Peripheral blood mononuclear cell (primary cell): ENCODE results near the genes TGFA and ANKRD53.

- PRO-cap, 8 experiments: no peak in any of the 8 experiments
Observed at GRCh38 chr2:69829975-69830360, 508 bp downstream of the GMCL1 start.

DNA sequence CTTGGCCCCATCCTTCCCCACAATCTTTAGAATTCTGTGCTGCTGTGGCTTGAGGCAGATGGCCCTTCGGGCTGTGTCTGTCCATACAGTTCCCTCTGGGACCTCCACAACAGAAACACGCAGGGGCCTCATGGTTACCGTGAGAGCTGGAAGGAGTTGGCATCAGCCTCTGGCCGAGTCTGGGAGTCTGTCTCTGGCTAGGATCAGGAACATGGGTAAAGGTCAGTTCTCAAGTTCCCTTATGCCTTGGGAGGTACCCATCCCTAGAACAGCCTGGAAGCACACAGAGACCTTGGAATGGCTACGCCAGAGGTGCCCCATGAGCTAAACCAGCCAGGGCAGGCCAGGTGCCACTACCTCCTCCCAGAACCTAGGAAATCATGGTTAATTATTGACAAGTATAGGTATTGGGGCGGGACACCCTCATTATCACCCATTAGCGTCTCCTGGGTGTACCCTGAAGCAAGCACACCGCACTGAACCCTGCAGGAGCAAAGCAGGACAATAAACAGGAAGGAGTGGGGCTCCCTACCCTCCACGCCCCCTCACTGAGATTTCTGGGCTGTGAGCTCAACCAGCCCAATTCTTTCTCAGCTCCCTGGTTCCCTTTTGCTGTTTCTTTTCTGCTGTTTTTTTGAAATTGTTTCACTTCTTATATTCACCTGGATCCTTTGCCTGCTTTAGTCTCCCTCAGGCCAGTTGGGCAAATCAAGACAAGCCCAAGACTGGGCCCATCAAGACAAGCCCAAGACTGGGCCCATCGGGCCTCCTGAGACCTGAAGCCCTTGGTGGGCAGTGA is 3.0 kb upstream of the ASPRV1 start:
- PRO-cap, 8 experiments: no peak in any of the 8 experiments

GRCh38 chr2:69997120-69998066 is 36.0 kb upstream of the ASPRV1 start:
- PRO-cap, 8 experiments: no peak in any of the 8 experiments

- PRO-cap, 8 experiments: no peak in any of the 8 experiments
Observed at GRCh38 chr2:70160855-70161447, 29.9 kb downstream of the C2orf42 start.

DNA sequence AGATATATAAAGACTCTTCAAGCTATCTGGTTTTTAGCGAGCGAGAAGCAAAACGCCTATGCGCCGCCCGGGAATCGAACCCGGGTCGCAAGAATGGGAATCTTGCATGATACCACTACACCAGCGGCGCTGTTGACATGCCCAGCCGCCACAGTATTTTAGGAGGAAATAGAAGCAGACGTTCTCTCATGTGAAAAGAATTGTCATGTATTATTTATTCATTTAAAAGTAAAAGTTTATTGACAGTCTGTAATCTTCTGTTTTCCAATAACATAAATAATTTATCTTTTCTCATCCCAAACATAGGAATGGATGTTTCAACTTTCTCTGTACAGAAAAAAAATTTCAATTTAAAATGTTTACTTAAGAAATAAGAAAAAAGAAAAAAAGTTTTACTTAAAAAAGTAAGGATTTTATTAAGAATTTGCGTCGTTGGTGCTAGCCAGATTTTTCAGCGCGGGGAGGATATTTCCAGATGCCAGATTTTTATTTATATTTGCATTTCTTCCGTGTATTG is 562 bp upstream of the TIA1 start:
- PRO-cap, 8 experiments: peak in 8 of 8 experiments; most common plus-strand start position 148 of the sequence (in 1); most common minus-strand start position 134 of the sequence (in 8)

DNA sequence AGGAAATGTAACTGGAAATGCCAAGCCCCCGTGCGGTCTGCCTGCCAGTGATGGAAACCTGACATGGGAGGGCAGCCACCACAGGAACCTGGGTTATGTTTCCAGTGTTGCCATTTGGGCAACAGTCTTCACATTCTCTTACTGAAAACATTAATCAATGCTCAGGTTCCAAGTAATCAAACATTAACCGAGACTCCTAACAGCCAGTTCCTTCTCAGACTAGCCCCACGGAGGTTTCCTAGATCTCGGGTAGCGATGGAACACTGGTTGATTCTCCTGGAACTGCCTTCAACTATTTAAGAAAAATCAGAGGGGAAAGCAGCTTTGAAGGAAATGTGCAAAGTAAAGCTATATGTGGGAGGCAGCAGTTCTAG is 2.4 kb downstream of the TGFA start:
- PRO-cap, 8 experiments: no peak in any of the 8 experiments

DNA sequence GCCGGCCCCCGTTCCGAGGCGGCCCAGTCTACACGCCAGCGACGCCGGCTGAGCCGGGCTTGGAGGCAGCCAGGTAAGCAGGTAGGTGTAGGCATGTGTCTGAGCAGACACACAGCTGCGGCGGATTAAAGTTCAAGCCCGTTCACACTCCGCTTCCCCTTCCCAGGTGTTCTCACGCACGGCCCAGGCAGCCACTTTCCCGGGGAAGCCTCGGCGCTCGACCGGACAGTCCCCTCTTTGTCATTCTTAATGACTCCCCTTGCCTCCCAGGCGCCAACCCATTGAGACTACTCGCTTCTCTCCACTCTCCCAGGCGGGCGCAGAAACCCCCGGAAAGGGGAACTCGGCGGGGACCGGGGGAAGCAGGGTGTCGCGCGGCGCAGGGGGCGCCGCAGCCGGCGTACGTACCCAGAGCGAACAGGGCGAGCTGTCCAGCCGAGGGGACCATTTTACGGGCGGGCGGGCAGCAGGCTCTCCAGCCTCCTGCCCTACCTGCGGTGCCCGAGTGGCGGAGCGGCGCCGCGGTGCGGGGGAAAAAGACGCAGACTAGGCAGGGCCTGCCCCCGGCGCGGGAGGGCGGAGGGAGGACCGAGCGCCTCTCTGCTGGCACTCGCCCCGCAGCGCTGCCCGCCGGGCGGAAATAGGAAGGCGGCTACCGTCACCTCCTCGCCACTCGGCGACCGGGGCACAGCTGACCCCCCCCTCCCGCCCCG is at the start of gene TGFA:
TSS of gene TGFA (minus strand) at position 507 of the 713 bp plus-strand sequence.
- PRO-cap, 8 experiments: peak in 7 of 8 experiments; most common plus-strand start position 411 of the sequence (in 2); most common minus-strand start position 507 of the sequence (in 6)

GRCh38 chr2:70851761-70852127 is 16.1 kb upstream of the CD207 start:
- PRO-cap, 8 experiments: no peak in any of the 8 experiments

DNA sequence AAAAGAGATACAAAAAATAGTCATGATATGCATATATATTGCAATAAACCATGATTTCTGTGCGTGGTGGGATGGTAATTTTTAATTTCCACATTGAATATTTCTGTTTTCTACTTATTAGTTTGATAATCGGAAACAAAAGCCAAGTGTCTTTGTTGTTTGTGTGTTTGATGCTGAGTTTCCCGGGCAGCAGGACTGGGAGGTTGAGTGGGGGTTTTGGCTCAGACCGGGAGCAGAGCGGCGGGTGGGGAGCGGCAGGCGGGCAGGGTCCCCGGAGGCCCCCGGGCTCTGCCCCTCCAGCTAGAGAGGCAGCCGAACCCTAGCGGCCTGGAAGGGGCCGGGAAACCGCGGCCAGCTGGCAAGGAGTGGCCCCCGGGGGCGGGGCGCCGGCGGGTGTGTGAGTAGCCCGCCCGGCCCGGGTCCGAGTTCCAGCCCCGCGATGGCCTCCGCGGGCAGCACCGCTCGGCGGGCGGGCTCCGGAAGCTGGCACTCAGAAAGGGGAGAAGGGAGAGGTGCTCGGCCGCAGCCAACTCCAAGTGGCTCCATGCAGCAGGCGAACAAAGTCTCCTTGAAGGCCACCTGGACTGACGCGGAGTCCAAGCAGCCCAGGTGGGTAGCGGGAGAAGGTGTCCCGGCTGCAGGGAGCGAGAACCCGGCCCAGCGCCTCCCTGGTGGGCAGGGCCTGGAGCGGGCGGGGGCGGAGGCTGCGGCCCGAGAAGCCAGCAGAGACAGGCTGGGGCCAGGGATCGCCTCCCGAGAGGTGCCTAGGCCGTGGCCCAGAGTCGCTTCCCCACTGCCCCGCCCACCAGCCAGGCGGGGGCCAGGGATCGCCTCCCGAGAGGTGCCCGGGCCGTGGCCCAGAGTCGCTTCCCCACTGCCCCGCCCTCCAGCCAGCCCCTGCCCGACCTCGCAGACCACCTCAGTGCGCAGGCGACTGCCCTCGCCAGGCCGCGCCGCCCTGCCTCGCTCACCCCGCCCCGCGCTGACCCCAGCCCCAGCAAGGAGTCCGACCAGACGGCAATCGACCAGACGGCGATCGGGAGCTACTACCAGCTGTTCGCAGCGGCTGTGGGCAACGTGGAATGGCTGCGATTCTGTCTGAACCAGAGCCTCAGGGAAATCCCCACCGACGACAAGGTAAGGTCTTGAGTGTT is at the start of gene ANKRD53:
TSS of gene ANKRD53 (plus strand) at position 424 of the 1,154 bp plus-strand sequence.
- PRO-cap, 8 experiments: peak in 8 of 8 experiments; most common plus-strand start position 493 of the sequence (in 8); most common minus-strand start position 670 of the sequence (in 3)

GRCh38 chr2:71067171-71067784 is 1.2 kb upstream of the NAGK start:
- PRO-cap, 8 experiments: peak in 3 of 8 experiments; most common plus-strand start chr2:71067648 (in 3); most common minus-strand start chr2:71067354 (in 1)

DNA sequence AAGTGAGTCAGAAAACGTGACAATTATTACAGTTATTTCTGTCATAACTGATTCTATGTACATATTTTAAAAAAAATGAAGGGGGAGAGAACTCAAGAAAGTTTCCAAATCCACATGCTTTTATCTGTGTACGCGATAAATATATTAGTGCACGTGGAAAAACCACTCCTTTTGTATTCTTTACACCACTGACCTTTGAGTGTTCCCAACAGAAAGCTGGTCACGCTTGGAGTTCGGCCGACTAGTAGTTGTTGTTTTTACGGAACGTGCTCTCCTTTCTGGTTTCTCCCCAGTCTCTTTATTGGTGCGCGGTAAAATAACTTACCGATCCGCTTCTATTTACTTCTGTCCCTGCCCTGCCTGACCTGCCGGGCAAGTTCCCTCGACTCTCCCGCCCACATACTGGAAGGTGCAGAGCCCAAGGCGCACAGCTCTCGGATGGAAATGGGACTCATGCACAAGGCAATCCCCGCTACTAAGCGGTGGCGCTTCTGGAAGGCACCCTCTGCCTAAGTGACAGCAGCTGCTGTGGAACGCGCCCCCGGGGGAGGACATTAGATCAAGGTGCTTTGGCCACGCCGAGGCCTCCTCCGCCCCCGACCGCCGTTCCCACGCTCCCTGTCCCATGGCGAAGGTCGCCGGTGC is 383 bp downstream of the MCEE start:
- PRO-cap, 8 experiments: no peak in any of the 8 experiments

DNA sequence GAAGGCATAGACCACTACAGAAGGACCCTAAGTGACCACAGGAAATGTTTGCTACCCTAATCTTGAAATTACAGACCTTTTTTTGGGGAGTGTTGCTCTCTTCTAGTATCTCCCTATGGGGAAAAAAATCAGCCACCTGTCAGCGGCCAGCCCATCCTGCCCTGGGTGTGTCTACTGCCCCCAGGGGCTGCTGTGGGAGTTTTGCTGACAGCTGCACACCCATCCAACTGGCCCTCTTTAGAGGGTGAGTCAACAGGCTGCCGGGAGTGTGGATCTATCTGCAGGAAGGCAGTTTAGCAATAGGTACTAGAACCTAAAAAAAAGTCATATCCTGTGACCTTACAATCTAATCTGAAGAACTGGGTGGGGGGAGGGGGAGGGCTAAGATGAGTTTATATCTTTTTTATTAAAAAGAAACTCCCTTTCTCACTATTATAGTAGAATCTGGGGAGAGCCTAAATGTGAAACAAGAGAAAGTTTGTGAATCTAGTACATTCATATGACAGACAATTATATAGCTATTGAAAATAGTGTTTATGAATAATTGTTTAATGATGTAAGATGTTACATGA is 13.8 kb upstream of the DYSF start:
- PRO-cap, 8 experiments: no peak in any of the 8 experiments

- PRO-cap, 8 experiments: no peak in any of the 8 experiments
Observed at GRCh38 chr2:71467922-71468585, 1.6 kb downstream of the DYSF start.

- PRO-cap, 8 experiments: no peak in any of the 8 experiments
Observed at GRCh38 chr2:71469388-71469785, 2.9 kb downstream of the DYSF start.

GRCh38 chr2:71545201-71545724 is 78.8 kb downstream of the DYSF start:
- PRO-cap, 8 experiments: no peak in any of the 8 experiments

DNA sequence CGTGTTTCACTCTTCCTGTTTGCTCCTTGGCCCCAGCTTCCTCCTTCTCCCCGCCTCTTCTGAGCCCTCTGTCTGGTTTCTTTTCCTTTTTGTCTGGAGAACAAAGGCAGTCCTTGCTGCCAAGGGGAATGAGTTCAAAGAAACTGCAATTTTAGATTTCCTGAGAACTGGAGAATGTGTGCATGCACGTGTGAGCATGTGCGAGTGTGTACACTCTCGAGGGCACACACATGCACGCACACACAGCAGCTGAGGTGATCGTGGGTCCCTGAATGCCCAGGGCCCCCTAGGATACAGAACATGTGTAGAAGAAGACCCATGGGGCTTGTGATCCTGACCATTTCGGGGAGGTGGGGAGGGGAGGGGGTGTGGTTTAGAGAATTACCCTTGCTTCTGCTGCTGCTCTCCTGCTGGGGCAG is 138.7 kb downstream of the DYSF start:
- PRO-cap, 8 experiments: no peak in any of the 8 experiments

- PRO-cap, 8 experiments: no peak in any of the 8 experiments
Observed at GRCh38 chr2:71716527-71717545, 250.3 kb downstream of the DYSF start.

DNA sequence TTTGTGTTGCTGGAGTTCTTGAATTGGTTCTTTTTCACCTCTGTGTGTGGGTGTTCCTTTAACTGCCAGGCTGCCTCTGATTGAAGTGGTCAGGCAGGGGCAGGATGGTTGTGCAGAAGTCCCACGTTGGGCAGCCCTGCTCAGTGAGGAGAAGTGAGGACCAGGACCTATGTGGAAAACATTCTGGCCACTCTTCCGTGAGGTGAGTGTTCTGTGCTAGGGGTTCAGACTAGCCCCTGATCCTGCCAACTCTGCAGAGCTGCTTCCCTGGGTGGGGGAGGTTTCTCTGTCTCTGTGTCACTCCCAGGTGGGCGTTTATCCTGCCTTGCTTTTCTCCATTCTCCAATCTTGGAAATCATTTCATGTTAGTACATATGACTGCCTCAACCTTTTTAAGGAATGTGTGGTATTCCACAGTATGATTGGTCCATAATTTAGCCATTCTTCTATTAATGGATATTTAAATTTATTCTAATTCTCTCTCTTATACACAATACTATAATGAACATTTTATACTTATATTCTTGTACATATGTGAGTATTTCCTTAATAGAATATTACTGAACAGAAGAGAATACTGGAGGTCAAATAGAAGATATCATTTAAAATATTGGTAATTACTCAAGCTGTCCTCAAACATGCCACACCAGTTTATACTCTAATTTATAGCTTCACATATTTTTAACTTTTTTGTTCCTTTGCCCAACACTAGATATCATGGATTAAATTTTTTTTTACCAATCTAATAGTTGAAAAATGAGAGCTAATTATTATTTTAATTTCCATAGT is 156.3 kb upstream of the CYP26B1 start:
- PRO-cap, 8 experiments: no peak in any of the 8 experiments

DNA sequence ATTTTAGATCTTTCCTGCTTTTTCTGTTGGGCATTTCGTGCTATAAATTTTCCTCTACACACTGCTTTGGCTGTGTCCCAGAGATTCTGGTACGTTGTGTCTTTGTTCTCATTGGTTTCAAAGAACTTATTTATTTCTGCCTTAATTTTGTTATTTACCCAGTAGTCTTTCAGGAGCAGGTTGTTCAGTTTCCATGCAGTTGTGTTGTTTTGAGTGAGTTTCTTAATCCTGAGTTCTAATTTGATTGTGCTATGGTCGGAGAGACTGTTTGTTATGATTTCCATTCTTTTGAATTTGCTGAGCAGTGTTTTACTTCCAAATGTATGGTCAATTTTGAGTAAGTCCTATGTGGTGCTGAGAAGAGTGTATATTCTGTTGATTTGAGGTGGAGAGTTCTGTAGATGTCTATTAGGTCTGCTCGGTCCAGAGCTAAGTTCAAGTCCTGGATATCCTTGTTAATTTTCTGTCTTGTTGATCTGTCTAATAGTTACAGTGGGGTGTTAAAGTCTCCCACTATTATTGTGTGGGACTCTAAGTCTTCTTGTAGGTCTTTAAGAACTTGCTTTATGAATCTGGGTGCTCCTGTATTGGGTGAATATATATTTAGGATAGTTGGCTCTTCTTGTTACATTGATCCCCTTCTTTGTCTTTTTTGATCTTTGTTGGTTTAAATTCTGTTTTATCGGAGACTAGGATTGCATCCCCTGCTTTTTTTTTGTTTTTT is 287.5 kb upstream of the CYP26B1 start:
- PRO-cap, 8 experiments: no peak in any of the 8 experiments

GRCh38 chr2:72895561-72896326 is 8.5 kb downstream of the SPR start:
- PRO-cap, 8 experiments: peak in 1 of 8 experiments; most common plus-strand start chr2:72895793 (in 1)